ENCODE measurements around the gene METTL14.

DNA sequence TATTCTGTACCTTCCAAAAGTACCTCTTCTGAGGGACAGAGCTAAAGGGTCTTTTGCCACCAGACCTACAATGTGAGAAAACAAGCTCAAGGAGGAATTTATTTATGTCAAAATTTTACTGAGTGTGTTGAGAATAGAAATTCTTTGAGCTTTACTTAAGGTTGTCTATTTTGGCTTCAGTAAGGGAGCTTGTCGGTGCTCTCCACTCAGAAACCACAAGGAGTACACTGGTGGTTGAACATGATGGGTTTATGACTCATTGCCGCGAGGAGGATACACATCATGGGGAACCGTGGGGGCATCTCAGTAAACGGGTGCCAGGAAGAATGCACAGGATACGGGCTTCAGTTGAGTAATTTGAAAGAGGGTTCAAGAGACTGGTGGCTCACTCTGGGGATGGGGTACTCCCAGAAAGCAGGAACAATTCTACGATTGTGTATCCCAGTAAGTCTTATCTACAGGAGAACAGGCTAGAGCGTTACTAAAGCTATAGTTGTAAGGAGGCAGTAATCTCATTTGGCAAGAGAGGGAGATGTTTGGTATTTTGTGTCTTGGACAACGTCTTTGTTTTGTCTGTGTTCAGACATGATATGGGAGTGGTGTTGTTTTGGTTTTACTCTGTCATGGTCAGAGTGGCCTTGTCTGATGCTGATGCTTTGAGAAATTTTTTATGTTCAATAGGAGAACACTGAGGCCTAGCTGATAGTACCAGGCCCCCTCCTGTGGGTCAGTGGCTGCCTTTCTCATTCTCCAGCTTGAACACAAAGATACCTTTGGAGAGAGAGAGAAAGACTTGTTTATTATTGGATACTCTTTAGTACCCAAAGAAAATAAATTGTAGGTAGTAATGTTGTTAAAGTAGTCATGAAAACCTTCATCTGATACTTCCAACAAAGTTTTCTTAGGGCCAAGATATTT, 3.3 kb downstream of the ANK2 start:
- RRBS, result no CpG with 5 or more reads among the region's 9 CpGs

DNA sequence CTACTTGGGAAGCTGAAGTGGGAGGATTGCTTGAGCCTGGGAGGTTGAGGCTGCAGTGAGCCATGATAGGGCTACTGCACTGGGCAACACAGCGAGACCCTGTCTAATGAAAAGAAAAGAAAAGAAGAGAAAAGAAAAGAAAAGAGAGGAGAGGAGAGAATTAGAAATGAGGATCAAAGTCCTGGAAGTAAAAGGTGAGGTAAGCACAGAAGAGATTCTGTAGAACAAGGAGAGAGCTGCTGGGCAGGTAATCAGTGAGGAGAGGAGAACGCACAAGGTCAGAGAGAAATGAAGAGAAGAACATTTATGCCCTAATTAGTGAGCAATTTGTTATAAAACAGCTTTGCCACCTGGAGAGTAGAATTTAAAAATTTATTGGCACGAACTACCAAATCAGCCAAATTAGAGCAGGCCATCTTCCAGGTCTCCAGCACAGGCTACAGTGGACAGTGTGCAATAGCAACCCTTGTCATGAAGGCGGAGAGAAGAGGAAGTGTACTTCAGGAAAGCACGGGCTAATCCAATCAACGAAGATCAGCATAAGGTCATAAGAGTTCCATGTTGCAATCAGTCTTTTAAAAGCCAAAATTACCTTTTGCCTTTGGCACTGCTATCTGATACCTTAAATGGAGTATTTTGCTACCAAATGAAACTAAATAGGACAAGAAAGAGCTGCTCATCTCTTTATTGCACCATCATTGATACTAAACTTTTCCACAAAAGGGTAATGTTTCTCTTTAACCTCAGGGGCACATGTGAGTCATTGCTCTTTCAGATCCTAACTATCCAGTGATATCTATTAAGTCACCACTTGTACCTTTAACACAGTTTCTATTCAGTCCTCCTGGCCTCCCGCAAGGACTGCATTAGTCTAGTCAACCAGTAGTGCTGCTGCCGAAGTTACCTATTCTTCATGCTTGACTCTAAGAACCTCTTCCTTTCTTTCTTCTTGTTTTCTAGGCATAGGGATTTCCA, 19.8 kb downstream of the ANK2 start:
- RRBS, result no CpG with 5 or more reads among the region's 8 CpGs

- RRBS, result no CpG with 5 or more reads among the region's 5 CpGs
These were observed 250.9 kb downstream of the ANK2 start for GRCh38 chr4:113300276-113300923.

DNA sequence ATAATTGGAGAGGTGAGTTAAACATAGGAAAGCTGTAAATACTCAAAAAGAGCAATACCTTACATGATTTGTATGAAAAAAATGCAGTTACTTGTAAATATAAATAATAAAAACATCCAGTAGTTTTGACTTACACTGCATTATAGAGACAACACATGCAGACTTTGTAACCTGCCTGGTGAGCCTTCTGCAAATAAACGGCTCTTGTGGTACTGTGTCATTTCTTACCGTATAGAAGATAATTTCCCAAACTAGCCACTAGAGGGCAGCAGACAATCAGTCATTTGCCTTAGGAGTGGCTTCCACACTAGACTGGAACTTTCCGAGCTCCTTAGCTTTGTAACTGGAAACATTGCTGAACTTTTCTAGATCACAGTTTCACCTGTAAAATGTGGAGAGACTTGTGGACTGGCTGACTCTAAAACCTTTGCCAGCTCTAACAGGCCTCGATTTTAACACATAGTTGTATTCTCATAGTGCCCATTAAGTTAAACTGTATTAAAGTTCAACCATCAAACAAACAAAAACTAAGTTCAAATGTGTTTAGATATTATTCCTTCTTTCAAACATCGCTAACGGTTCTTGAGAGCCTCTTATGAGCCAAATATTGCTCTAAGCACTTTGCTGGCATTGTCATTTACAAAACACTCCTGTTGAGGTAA, 345.3 kb downstream of the ANK2 start:
- RRBS, result no CpG with 5 or more reads among the region's 6 CpGs

DNA sequence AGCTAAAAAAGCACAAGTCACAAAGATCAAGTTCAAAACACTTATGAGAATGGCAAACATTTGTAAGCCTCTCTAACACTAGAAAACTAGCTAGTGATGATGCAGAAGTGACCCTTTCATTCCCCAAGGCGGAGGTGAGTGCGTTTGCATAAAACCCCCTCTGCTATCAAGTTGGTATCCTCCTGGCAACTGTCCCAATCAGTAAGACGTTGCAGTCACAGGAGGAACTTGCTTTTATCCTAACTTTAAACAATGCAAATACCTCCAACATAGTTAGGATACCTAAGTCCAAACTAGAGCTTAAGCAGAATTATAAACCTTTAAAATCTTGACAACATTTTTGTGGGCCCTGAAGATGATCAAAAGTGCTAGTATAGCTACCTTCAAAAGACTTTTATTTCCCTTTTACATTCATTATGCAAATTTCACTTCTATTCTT, 308.3 kb downstream of the CAMK2D start:
- RRBS, result no CpG with 5 or more reads among the region's 3 CpGs

- RRBS, result no CpG with 5 or more reads among the region's 2 CpGs
These were observed 293.9 kb downstream of the CAMK2D start for GRCh38 chr4:113467620-113468002.

DNA sequence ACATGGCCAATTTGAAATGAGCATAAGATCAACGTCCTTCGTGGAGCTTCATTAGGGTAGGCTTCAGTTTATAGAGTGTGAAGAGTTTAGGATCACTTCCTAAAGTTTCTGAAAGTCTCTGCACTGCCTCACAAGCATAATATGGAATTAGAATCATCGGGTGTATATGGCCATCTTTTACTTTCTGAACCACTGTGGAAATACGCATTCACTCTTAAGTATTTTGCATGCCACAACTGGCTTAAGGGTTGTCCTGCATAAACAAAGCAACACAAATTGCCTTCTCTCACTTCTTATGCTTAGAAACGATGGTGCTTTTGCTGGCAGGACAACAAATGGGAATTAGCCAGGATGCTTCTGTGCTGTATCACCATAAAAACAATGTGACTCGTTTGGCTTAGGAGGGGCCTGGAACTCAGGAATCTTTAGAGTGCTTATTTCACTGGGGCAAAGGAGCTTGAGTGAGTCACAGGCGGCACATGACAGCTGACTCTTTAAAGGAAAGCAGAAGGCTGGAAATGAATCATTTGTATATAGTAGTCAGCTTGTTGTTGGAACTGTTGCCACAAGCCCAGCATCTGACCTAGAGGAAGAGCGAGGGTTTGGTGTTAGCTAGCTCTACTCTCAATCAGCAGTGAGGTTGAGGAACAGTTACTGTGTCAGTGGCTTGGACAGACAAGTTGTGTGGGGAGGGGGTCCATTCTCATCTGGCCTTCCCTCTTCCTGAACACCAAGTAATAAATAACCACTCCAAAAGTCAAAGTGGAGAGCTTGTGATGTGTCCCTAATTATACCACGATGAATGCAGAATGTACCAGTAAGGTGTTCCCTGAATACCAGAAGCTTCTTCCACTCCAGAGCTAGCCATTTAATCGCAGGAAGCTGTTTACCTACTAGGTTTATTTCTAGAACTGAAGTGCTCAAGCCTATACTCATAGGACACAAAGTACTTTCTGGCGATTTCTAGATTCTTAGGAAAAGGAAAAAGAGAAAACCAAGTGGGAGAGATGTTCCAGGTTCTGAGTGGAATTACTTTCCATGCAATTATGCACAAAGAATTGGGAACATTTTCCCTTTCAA, 293.2 kb downstream of the CAMK2D start:
- RRBS, result no CpG with 5 or more reads among the region's 11 CpGs

DNA sequence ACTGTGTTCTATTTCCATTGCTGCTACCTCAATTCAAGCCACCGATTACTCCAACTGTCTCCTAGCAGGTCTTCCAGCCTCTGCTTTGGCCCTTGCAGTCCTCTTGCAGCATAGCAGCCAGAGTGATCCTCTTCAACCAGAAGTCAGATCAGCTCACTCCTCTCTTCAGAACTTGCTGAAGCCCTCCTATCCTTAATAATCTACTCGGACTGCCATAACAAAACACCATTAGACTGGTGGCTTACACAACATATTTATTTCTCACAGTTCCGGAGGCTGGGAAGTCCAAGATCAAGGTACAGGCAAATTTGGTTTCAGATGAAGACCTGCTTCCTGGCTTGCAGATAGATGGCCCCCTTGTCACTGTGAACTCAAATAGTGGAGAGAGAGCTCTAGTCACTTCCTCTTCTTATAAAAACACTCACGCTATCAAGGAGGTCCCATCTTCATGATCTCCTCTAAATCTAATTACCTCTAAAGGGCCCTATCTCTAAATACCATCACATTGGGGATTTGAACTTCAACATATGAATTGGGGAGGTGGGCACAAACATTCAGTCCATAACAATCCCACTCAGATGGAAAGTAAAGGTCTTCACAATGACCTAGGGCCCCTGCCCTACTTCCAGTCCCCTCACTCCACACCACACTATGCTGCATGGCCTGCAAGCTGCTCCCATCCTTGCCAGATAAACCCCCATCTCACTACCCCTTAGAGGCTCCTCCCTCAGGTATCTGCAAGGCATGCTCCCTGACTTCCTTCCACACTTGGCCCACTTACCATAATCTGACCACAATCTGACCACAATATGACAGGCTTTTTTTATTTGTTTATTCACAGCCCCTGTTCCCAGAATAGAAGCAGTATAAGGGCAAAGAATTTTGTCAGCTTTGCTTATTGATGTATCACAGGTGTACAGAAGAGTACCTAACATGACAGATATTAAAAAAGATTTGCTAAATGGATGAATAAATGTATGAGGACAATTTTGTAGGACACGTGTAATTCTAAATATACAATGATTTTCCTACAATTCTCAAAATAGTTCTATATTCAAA, 124.9 kb downstream of the CAMK2D start:
- RRBS, result no CpG with 5 or more reads among the region's 5 CpGs

- RRBS, result no CpG with 5 or more reads among the region's 2 CpGs
These were observed 122.2 kb downstream of the CAMK2D start for GRCh38 chr4:113639272-113639856.

DNA sequence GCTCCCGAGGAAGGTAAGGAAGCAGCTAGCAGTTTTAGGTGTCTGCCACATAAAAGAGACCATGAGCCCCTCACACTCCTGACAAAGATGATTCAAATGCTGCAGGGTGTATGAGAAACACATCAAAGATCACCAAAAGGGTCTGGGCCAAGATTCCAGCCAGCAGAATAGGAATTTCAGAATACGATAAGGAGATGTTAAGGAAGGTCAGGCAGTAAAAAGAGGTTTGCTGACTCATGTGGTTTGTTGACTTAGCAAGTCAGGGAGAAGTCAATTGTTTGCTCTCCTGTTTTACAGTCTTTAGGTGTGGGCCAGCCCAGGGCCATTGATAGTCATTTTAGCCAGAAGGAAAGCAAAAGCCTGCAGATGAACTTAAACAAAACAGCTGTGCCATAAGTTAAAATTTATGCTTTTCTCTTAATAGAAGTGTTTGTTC, 115.7 kb downstream of the CAMK2D start:
- RRBS, result no CpG with 5 or more reads among the region's 2 CpGs

GRCh38 chr4:113684492-113684688, 77.1 kb downstream of the CAMK2D start:
- RRBS, result no CpG with 5 or more reads among the region's 2 CpGs

DNA sequence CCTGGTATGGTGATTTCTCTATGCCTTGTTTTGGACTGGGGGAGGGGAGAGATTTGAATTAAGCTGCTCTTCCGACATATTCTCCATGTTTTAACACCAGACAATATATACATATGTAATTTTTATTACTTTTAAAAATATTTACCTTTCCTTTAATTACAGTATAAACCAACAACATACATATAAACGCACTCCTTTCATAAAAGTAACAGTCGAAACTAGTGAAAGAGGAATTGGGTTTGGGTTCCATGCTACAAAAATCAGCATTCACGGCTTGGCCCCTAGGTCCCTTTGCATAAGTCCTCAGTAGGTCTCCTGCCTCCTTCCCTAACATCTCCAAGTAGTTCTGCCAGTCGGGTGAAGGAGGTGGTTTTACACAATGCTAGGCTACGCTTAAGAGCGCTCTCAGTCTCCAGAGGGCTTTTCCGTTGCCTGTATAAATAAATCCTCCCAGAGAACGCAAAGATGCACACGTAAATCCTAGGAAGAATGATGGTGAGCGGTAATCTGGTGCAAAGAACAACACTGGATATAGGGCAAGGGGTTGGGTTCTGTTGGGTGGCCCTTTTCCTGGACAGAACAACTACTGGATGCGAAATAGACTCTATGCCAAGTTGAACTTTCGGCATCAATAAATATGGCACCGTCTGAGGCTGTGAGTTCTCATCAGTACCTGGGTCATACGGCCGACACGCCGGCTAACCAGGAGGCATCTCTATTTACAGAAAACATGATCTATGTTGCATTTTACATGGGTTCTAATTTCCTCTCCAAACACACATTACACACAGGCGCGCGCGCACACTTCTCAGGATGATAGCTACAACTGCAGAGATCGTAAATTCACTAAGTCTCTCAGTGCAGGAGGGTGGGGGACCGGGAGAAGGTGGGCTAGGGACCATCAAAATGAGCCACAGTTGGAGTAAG, 1.4 kb downstream of the CAMK2D start:
- RRBS, result no CpG with 5 or more reads among the region's 24 CpGs

DNA sequence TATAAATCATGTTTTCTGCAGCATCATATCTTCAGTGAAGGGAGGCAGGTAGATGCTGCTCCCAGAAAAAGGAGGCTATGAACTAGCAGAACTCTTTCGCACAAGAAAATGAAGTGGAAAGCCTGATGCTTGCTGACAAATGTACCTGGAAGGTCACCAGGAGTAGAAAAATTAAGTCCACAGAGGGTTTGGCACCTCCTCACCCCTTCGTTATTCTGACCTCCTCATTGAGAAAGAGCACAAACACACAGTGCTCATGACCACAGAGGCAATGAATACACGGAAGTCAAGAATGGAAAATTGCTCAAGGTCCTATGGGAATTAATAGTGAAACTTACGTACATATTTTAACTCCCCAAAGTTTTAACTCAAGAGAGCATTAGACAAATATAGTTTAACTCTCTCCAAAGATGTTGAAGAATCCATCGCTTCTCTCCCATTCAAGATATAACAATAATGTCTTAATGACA, 83.6 kb upstream of the CAMK2D start:
- RRBS, result no CpG with 5 or more reads among the region's 5 CpGs

DNA sequence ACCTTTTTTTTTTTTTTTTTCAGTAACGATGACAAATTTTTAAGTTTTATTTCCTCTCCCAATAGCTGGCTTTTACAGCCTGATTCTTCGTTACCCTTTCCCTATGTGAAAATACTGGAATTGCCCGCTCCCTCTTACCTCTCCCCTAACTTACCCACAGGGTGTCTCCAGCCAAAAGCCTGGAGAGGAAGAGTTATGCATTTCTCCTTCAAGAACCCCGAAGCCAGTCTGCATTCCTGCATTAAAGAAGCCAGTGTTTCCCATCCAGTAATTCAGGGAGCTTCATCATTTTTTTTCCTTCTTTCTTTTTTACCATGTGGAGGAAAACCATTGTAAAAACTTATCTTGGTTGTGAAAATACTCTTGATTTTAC, 749 bp upstream of the ARSJ start:
- RRBS, result no CpG with 5 or more reads among the region's 4 CpGs

DNA sequence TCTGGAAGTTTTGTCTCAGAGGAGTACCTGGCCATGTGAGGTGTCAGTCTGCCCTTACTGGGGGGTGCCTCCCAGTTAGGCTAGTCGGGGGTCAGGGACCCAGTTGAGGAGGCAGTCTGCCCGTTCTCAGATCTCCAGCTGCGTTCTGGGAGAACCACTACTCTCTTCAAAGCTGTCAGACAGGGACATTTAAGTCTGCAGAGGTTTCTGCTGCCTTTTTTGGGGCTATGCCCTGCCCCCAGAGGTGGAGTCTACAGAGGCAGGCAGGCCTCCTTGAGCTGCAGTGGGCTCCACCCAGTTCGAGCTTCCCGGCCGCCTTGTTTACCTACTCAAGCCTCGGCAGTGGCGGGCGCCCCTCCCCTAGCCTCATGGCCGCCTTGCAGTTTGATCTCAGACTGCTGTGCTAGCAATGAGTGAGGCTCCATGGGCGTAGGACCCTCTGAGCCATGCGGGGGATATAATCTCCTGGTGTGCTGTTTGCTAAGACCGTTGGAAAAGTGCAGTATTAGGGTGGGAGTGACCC, 17.4 kb downstream of the UGT8 start:
- RRBS, result no CpG with 5 or more reads among the region's 13 CpGs

DNA sequence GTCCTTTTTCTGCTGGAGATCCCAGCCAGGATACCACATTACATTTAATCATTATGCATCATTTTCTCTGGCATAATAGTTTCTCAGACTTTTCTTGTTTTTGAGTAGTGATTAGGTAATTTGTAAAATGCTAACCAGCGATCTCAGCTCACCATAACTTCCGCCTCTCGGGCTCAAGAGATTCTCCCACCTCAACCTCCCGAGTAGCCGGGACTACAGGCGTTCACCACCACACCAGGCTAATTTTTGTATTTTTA, 74.8 kb downstream of the PRSS12 start:
- RRBS, result no CpG with 5 or more reads among the region's 6 CpGs

- RRBS, result no CpG with 5 or more reads among the region's 8 CpGs
These were observed 70.2 kb downstream of the PRSS12 start for GRCh38 chr4:118282219-118283361.

- RRBS, result no CpG with 5 or more reads among the region's 66 CpGs
These were observed 778 bp downstream of the PRSS12 start for GRCh38 chr4:118351825-118352625.

GRCh38 chr4:118685114-118686097, at the start of gene METTL14:
TSS of gene METTL14 (plus strand) at chr4:118685392.
- RRBS, result under 1% methylated on average over 6 of the region's 44 CpGs

DNA sequence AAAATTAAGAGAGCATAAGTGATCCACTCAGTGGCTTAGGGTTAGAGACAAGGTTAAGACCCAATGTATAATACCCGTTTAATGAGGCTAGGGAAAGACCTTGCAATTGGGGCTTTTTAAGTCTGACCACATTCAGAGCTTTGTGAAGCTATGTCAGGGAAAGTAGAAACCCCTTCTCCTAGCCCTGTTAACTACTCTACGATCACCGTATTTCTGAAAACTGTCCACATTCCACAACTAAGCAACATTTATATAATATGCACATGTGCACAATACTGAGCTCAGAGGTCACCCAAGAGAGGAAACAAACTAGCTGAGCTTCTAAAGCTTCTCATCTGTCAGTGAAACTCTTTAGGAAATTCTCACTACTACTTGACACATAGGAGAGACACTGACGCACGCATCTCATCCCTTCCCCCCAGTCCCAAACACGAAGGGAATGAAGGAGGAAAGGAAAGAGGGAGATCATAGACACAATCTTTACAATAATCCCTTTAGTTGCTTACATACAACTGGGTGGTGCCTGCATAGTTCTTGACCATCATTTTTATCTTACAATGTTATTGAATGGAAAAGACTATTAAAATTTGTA, 56.2 kb downstream of the METTL14 start:
- RRBS, result no CpG with 5 or more reads among the region's 6 CpGs